B cell (primary cell): Measurements from ENCODE around the gene AKAP1.

GRCh38 chr17:56836720-56837134 lies 2.8 kb downstream of the DGKE start:
- PRO-cap, result no peak
- CAGE, long polyA plus RNA, result no peak

- PRO-cap, result no peak
- CAGE, long polyA plus RNA, result no peak
Measured at GRCh38 chr17:56886271-56886790, 27.5 kb downstream of the TRIM25 start.

DNA sequence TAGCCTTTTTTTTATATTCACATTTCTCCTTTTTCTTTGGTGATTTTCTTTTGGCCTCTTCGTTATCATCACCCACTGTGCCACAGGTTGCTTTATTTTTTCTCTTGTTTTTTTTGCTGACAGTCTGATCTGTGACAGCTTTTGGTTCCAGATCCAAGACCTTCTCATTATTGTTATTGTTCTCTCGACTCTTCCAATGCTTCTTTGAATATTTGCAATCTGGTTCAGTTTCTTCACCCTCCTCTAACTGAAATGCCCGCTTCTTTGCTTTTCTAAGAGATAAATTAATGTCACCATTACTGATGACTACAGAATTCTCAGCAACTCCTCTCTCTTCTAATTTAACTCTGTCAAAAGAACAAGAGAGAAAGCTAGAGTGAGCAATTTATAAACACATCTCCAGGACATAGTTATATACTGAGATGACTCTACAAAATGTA lies 10.2 kb downstream of the COIL start:
- PRO-cap, result no peak
- CAGE, long polyA plus RNA, result no peak

DNA sequence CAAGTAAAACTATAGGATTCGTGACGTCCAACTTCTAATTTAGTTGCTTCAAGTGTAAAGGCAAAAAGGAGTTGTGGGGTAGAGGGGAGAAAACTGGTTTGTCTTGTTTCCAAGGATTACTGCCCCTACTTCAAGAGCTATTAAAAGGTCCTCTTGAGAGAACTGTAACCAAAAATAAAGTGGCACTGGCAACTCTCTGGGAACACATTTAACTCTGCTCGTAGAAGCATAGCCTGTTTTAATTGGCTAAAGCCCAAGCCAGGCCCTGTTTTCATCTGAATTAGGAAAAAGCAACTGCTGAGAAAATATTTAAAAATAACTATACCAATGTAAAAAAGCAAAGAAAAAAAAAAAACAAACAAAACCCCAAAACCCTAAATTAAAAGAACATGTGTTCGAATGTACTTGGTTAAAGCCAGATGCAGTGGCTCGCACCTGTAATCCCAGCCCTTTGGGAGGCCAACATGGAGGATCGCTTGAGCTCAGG lies 51.7 kb upstream of the AKAP1 start:
- PRO-cap, result no peak
- CAGE, long polyA plus RNA, result no peak

- PRO-cap, result bidirectional peak, plus-strand start at chr17:57085277, minus-strand start at chr17:57085009
- CAGE, long polyA plus RNA, result no peak
Measured at GRCh38 chr17:57084442-57085513, at the start of gene AKAP1. AKAP1 (plus strand) TSS chr17:57085246.

DNA sequence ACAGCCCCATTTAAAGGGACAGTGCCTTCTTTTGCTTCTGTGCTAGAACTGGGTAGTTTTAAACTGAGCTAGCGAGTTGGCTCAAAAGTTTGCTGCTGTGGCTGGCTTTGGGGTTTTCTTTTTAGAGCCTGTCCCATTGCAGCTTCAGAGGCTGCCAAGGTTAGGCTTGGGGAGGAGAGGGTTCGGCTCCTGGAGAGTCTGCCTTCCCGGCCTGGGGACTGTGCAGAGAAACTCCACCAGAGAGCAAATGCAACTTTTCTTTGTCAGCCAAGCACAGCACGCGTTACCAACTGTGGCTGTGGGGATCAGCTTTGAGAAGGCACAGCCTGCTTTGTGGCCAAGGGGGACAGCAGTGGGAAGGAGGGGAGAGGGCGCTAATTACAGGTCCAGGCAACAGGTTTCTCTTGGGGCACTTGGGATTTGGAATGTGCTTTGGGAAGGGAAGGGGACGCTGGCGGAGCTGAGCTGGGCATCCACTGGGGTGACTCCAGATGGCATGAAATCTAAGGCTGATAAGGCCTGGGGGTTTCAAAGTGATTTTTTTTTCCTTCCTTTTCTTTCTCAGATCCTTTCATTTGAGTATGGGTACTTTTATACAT lies 2.2 kb downstream of the MSI2 start:
- PRO-cap, result no peak
- CAGE, long polyA plus RNA, result no peak

- PRO-cap, result no peak
- CAGE, long polyA plus RNA, result no peak
Measured at GRCh38 chr17:57271679-57272204, 15.4 kb downstream of the MSI2 start.

- PRO-cap, result no peak
- CAGE, long polyA plus RNA, result no peak
Measured at GRCh38 chr17:57309053-57309793, 52.9 kb downstream of the MSI2 start.

- PRO-cap, result no peak
- CAGE, long polyA plus RNA, result no peak
Measured at GRCh38 chr17:57311806-57312319, 55.5 kb downstream of the MSI2 start.

- PRO-cap, result no peak
- CAGE, long polyA plus RNA, result no peak
Measured at GRCh38 chr17:57365201-57365810, 109.0 kb downstream of the MSI2 start.

DNA sequence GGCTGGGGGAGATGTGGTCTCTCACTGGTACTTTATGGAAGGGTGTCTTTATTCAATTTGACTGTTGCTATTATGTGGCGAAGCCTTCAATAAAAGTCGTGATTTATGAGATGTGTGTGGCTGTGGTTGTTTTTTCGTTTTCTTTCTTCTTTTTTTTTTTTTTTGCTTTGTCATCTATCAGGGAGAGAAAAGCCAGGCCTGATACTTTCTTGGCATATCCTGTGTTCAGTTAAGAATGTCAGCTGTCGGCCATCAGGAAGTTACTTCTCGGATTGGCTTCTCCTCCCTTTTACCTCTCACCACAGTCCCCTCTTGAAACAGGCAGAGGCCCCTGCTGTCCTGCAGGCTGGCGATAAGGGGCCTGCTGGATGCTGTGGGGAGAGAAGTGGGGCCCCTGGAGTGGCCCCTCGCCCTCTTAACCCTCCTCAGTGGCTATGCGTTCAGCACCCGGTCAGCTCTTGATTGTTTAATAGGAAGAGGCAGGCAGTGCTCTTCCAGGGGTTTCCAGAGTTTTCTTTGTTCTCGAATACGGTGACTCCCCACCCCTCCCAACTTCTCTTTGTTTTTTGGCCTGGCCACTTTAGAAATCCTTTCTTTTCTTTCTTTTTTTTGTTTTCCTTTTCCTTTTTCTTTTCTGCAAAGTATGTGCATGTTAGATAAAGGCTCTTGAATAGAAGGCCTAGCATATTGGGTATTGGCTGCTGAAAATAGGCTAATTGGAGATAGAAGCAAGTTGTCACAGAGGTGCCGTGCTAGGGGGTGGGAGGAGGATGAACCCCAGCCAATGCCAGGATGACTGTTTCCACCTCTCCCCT lies 123.2 kb downstream of the MSI2 start:
- PRO-cap, result no peak
- CAGE, long polyA plus RNA, result no peak

GRCh38 chr17:57539602-57539876 lies 205.6 kb downstream of the CCDC182 start:
- PRO-cap, result no peak
- CAGE, long polyA plus RNA, result no peak

DNA sequence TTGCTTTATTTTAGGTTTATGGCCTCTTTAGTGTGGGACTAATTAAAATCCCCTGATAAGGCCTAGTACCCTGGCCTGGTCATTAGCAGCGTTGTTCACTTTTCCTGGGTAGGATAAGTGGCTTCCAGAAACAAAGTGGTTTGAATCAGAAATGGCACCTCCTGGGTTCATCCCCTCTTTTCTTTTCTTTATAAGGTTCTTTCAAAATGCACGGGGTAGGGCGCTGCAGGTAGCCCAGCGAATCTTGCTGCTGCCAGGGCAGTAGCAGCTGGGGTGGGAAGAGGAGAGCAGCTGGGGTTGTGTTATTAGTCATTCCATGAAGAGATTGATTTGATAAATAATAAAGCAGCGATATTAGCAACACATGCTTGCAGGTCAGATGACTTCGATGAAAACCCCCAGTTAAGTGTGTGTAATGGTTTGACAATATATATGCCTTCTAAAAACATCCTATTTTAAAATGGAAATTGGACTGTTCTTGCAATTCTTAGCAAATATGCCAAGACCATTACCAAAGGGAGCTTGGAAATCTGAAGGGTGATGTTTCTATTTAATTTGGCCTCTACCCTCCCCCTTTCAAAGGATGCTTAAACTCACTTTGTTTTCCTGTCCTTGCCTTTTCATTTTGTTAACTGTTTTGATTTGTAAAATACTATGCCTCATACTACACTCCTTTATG lies 200.7 kb downstream of the CCDC182 start:
- PRO-cap, result unidirectional peak, plus-strand start at position 453 of the sequence
- CAGE, long polyA plus RNA, result no peak

GRCh38 chr17:57548447-57549112 lies 196.5 kb downstream of the CCDC182 start:
- PRO-cap, result no peak
- CAGE, long polyA plus RNA, result no peak

DNA sequence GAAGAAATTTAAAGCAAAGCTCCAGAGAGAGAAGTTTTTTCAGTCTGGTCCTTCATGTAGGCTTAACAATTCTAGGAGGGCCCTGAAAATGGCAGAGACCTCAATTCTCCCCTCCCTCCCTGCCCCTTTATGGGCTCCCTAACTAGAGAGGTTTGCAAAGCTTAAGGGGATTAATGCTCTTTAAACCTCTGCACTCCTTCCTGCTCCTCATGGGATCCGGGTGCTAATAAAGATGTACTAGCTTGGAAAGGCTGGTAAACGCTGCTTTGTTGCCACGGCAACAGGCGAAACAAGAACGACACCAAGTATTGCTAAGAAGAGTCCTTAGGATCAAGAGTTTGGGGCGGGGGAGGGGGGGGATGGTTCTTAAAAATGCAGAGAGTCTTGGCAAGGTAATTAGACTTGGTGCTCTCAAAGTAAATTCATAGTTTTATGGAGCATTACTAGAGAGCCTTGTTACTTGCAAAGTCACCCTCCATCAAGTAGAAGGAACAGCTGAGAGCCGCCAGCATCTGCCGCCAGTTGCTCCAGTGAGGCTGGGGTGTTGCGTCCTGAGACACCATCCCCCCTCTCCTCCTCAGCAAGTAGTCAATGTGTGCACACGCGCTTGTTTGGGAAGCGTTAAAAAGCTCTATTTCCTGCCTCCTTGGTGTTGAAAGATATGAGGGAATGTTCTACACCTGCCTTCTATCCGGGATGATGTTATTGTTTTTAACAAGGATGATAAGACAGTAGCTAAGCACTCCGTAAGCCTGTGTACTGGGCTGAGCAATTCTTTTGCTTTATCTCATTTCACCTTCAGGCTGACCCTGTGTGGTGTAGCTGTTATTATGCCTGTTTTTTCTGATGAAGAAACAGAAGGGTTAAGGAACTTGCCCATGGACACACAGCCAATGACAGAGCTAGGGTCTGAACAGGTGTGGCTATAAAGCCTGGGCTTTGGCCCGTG lies 190.9 kb downstream of the CCDC182 start:
- PRO-cap, result no peak
- CAGE, long polyA plus RNA, result no peak

DNA sequence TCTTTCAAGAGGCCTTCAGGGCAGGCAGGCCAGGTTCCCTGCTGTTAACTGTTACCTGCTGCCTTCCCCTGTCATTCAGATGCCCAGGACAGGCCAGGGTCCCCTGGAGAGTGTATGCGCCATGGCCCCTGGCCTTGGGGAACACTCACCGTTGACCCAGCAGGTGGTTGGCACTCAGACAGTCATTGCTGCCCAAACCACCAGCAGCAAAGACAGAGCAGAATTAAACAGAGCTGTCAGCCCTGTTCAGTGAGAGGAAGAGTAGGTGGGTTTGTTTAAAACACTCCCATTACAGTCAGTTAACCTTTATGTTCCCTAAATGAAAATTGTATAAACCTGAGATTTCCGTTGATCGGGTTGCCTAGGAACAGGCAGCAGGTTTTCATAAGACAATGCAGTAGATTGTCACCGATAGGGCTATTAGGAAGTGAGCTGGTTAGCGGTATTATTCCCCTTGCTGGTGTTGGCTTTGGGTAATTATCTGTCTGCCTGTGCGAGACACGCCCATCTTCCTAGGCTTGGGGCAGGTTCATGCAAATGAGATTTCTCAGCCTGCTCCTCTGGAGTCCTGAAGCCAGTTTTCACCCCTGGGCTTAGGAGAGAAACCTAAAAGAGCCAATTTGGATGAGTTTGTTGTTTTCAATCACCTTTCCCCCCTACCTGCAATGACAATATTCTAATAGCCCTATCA lies 132.5 kb downstream of the CCDC182 start:
- PRO-cap, result unidirectional peak, minus-strand start at position 225 of the sequence
- CAGE, long polyA plus RNA, result no peak

DNA sequence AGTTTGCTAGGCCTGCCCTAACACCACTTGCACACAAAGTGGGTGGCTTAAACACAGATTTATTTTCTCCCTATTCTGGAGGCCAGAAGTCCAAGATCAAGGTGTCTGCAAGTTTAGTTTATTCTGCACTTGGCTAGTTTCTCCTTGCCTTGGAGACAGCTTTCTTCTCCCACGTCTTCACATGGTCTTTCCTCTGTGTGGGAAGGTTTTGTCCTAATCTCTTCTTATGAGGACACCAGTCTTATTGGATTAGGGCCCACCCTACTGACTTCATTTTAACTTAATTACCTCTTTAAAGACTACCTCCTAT lies 3.5 kb upstream of the MRPS23 start:
- PRO-cap, result no peak
- CAGE, long polyA plus RNA, result no peak

DNA sequence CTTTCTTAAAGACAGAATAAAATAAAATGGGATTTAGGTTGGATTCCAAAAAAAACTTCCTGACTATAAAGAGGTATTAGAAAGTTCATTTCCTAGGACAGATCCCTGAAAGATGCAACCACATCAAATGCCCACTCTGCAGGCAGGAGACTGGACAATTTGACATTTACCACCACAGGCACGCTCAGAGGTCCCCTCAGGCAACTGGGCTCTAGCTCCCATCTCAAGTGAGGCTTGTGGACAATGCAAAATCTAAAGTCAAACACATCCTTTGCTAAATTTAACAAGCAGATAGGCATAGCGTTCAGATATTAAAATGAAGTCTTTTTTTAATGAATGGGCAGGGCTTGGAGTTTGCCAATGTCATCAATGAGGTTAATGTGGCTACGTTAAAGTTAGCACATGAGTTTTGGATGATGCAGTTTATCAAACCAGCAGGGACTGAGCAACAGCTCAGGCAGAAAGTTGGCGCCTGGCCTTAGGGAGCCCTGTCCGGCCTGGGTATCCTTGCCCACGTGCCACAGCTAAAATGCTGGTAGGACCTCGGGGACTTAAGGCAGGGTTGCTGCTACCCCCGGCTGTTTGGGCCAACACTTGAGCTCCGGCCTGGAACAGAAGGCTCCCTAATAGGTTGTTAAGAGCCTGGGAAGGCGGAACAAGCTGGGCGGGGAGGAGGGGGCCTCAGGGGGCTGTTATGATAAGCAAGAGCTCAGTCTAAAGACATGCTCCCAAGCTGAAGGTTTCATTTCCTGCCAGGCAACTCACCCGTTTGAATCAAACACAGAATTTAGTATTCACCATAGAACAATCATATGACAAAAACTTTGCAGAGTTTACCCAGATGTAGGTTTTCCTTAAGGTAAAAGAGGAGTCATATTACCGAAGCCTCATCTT lies 39.8 kb downstream of the CUEDC1 start:
- PRO-cap, result no peak
- CAGE, long polyA plus RNA, result no peak

DNA sequence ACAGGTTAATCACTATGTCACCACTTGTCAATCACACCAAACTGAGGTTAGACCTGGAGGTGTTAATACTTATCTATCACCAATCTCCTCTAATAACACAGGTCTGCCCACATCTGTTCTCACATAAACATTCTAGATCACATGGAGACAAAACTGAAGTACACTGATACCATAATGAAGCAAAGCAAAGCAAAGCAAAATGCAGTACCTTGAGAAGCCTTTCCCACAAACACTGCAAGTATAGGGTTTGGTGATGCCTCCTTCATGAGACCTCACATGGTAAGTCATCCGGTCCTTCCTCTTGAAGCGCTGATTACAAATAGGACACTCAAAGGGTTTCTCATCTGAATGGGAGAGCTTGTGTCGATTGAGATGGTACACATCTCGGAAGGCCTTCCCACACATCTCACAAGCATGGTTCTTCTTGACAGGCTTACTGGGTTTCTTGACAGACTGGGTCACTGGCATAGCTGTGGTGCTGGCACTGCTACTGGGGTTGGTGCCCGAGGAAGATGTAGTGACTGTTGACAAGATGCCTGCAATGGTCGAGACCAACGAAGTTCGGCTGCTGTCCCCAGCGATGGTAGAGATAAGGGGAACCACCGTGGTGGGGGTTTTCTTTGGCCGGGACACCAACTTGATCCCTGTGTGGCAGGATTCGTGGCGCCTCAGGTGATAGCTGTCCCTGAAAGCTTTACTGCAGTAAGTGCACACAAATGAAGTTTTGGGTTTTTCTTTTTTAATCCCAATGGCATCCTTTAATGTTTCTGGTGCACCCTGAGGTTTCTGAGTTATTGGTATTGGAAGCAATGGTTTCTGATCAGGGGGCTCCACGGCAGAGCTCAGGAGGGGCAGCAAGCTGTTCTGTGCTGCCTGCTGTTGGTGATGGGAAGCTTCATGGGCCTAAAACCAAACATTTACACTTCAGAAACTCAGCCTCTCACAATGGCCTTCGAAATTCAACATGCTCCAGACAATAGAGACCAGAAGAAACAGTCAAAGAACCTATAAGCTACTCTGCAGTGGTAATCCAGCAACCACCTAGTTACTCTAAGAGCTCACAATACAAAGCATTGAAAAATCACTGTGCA lies 5.2 kb downstream of the VEZF1 start:
- PRO-cap, result no peak
- CAGE, long polyA plus RNA, result no peak

DNA sequence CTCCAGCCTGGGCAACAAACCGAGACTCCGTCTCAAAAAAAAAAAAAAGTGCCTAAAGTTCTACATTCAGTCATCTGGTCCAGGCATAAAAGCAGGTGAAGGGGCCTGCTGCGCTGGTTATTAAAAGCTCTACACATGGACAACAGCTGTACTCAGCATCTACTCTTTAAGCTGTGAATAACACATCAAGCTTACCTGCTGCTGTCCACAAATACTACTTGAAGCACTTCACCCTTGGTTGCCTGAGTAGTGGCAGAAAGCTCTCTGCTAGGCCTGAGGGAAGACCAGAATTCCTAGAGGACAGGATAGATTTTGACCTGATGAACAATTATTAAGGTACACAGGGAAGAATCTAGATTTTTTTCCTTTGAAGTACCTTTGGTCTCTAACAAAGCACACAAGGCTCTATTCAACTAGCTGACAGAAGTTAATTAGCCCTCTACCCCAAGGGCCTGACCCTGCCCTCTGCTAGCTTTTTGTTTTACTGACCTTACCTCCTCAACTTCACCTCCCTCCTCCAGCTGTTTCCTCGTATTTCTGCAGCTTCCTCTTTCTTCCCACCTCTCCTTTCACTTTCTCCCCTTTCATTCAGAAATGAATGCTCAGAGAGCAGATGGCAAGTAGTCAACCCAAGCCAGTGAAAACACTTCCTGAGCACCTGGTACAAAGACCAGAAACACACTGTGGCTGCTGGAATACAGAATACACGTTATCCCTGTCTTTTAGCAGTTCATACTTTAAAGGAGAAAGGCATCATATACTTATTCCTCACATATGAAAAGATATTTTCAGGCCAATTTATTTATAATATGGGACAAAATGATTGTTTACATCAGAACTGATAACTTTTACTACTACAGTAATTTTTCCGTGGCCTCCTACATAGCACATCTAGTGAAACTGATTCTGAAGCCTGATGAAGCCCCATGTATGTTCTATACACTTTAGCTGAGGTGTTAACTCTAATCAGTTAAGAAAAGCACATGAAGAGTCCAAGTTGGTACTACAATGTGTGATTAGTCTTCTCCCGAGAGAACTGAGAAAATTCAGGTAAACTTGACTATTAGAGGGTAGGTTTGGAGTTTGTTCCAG lies 5.6 kb upstream of the VEZF1 start:
- PRO-cap, result no peak
- CAGE, long polyA plus RNA, result no peak